GM19239 (cell line): ENCODE measurements around the genes SLIRP and STON2.

DNA sequence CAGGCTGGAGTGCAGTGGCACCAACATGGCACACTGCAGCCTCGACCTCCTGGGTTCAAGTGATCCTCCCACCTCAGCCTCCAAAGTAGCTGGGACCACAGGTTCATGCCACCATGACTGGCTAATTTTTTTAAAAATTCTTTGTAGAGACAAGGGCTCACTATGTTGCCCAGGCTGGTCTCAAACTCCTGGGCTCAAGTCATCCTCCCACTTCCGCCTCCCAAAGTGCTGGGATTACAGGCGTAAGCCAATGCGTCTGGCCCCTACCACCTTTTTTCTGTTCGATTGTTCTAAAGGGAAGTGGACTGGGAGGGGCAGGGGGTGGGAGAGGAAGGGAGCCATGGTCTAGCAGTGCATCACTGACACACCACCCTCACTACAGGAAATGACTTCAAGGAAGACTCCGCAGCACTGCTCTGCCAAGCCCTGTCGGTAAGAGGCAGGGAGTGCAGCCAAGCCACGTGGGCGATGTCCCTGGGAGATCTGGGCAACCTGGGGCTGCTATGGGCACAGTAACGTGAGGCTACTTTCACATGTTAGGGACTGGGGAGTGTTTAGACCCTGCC lies 17.9 kb downstream of the LRRC74A start:
- RRBS: no CpG with 5 or more reads among the region's 10 CpGs

GRCh38 chr14:76920442-76921107 lies 94.4 kb downstream of the LRRC74A start:
- RRBS: 77% methylated on average over 6 of the region's 11 CpGs

GRCh38 chr14:76924400-76925118 lies 98.4 kb downstream of the LRRC74A start:
- RRBS: 84% methylated on average over 2 of the region's 15 CpGs

- RRBS: no CpG with 5 or more reads among the region's 8 CpGs
Observed at GRCh38 chr14:76930056-76930440, 98.5 kb downstream of the IRF2BPL start.

GRCh38 chr14:77041895-77042597 lies 13.5 kb upstream of the IRF2BPL start:
- RRBS: no CpG with 5 or more reads among the region's 13 CpGs

GRCh38 chr14:77051128-77051688 lies 22.7 kb upstream of the IRF2BPL start:
- RRBS: no CpG with 5 or more reads among the region's 14 CpGs

DNA sequence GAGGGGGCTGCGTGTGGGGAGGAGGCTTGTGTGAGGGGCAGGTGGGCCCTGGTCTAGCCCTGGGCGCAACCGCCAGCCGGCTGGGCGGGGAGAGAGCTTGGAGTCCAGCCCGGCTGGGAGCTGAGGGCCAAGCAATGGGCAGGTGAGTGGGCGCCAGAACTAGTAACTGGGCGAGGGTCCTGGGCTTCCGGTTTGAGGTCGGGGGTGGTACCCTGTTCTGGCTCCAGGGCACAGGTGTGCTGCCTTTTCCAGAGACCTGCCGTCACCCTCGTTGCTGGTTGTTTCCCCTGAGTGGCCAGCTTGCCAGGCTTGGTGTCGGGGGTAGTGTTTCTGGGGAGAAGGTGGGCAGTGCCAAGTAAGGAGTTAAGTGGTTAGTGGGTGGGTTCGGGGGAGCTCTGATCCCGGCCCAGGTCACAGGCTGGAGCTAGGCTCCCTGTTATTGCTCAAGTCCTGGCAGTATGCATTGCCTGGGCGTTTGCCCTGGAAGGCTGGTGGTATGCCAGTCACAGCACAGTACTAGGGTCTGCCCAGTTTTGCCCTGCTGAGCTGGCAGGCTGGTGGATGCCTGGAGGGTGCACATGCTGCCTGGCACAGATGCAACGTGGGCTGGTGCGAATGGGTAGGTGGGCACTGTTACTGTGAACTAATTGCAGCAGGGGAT lies 656 bp downstream of the CIPC start:
- RRBS: 4% methylated on average over 3 of the region's 18 CpGs

DNA sequence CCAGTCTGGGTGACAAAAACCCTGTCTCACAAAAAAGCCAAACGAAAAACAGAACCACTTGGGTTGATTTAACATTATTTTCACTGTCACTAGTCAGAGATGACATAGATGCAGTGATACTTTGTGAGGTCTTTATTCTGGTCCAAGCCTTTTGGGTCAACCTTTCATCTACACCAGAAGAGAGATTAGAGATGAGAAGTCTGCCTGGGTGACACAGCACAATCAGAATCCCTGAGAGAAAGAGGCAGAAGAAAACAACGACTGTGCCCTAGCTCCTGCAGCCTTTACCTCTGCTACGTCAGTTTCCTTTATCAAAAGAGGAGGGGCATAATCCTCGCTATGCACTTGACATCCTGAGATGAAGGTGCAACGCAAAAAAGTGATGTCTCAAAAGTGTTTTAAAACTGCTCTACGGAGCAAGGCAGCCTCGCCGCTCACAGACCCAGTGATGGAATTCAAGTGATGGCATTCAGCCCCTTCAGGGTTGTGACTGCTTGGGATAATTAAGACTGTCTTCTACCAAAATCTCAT lies 21.7 kb downstream of the CIPC start:
- RRBS: no CpG with 5 or more reads among the region's 8 CpGs

DNA sequence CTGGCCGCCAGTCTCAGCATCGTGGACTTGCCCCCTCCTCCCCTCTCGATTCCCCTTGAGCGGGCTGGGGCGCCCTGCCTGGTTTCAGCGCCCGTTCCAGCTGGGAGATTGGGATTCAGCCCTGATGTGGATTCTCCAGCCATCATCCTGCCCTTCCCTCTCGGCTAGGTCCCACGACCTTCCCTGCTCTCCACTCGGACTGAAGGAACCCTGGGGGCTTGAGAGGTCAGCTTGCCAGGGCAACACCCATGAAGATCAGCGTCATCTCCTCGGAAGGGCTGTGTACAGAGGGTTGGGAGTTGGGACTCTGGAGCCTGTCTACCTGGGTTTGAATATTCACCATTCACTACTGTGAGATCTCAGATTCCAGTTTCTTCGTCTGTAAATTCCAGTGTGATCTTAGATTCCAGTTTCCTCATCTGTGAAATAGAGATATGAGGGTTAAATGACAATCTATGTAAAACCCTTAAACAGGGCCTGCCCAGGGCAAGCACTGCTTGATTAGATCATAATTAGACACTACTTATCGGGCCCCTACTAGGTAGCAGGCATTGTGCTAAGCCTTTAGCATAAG lies 364 bp upstream of the ZDHHC22 start:
- RRBS: no CpG with 5 or more reads among the region's 14 CpGs

GRCh38 chr14:77657098-77657748 lies 40.8 kb upstream of the SPTLC2 start:
- RRBS: no CpG with 5 or more reads among the region's 9 CpGs

DNA sequence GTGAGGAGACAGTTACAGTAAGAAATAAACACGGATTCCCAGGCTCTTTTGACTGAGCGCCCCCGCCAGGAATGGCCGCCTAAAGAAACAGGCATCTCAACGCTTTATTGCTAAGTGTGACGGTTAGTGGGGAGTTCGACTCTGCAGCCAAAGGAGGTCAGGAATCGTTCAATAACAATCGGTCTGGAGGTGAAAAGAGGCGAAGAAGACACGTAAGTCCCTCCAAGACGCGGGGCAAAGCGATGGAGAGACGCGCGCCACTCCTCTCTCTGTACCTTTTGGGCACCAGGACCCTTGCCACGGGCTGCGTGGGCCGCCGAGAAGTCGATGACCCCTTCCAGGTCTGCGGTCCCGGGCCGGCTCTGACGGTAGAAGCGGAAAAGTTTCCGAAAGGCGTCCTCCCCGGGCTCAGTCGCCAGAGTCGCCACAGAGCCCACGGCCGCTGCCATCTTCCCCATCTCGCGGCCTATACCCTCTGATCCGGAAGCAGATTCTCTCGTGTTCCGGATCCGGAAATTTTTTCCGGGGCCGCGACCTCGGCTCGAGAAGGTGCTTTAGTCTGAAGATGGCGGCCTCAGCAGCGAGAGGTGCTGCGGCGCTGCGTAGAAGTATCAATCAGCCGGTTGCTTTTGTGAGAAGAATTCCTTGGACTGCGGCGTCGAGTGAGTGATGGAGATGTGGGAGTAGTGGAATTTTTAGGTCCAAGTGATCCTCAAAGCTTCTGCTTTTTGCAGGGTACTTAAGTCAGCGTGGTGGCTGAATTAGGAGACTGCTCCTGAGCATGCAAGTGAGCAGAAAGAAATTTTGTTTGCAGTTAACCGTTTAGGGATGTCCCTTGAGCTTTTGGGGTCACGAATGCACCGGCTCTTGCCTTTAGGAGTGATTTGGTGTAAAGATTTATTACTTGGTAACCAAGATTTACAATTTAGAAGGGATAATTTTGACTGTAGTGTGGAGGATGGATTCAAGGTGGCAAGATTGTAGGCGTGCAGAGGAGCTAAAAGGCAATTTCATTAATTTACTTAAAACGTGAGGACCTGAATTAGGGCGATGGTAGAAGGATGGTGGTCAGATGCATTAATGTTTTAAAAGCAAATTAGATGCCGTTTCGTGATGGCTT lies at the start of gene SLIRP:
SLIRP (plus strand) TSS at position 557 of the 1,120 bp plus-strand sequence.
- RRBS: under 1% methylated on average over 16 of the region's 63 CpGs

- RRBS: no CpG with 5 or more reads among the region's 8 CpGs
Observed at GRCh38 chr14:77979599-77980100, 179.7 kb downstream of the ADCK1 start.

DNA sequence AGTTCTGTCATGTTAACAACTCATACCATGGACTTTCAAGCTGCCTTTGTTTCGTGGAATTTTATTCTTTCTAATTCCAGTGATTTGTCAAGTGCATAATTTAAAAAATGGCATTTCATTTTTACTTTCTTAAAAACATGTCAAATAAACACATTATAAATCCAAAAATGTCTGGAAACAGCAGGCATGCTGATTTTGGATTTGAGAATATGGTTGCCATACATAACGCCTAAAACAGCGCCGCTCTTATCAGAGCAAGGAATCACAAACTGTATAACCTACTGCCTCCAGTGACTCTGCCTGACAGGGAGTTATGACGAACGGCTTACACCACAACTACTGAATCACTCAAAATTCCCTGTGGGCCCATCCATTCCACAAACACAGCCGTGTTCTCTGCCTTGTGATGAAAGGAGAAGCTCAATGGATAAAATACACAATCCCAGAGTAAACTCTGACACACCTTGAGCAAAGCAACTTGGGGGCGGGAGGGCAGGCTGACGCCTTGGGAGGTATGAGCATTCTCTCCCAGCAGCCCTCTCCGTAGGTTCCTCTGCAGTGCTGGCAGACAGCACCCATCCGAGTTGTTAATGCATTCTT lies 4.3 kb upstream of the DIO2 start:
- RRBS: no CpG with 5 or more reads among the region's 11 CpGs

GRCh38 chr14:81398108-81398567 lies 2.0 kb downstream of the STON2 start:
- RRBS: no CpG with 5 or more reads among the region's 5 CpGs

DNA sequence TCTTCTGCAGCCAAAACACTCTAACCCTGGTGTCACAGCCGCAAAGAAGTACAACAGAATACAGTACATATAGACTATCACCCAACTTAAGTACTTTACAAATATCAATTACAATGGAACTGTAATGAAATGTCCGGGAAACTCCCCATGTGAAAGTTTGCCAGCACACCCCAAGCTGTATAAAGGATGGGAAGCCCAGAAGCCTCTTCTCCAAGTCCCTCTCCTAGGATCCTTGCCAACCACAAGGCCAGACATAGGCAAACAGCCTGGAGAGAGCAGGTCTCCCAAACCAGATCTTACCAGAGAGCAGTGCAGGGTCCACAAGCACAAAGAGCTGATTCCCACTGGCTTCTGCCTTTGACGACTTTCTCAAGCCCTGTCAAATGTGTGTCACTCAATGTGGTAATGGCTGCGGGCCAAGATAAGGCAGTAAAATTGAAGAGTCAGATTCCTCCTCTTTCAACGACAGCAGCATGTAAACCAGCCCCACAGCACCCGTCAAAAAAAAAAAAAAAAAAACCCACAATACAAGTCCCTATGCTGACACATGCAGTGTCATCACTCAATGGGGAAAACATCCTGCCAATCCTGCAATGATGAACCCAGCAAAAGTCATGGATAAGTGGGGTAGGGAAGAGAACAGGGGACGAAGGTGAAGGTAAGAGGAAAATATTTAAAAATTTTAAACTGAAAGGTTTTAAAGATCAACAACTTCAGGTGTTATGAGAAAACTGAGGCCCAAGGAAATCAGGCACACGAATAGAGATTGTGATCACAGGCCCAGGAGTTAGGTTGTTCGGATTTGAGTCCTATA lies at the start of gene STON2:
STON2 (minus strand) TSS at position 346 of the 814 bp plus-strand sequence.
- RRBS: no CpG with 5 or more reads among the region's 9 CpGs

DNA sequence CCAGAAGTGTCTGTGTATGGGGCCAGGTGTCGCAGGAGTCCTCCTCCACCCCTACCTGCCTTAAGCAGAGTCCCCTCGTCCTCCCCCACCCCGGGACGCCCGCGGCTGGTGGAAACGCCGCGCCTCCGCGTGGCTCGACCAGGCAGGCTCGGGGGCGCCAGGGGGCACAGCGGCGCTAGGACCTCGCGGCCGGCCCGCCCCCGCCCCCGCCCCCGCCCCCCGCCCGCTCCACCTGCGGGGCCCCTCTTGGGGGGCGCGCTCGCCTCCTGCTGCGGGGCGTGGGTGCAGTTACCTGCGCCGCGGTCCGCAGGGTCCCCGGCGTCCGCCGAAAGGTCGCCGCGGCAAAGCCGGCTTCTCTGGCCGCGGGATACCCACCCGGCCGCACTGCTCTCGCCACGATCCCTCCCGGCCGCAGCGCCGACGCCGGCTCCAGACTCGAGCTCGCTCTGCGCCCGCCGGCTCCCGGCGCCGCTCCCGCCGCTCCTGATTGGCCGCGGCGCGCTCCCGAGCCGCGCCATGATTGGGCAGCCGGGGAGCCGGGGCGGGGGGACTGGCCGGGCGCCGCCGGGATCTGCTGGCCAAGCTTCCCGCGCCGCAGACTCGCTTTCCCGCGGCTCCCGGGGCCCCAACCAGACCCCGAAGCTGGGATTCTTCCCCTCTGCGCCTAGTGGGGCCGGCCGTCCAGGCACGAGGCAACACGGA lies 36.1 kb upstream of the STON2 start:
- RRBS: 1% methylated on average over 24 of the region's 92 CpGs

DNA sequence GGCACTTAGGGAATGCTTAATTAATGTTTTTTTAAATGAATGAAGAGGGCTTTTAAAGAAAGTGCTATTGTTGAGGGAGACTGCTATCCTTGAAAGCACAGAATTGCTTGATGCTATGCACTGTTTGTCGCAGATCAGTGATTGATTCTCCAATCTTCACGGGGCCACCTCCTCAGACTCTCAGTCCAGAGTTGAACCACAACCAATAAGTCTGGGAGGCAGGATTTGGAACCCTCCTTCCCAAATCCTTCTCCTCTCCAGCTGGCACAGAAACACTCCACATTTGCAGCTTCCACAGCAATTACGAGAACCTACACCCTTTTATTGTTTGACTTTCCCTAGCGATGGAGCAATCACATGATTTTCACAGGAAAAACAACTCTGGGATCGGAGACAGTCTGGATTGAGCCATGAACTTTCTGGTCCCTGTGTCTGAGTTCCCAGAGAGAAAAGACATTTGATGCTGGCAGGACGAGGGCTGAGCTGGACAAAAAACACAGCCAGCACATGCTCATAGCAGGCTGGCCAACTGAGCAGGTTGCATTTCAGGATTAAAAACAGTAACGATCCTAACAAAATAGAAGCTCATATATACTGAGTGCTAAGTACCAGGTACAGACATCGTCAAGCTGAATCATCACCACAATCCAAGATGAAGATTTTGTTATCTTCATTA lies 49.0 kb upstream of the STON2 start:
- RRBS: no CpG with 5 or more reads among the region's 8 CpGs

DNA sequence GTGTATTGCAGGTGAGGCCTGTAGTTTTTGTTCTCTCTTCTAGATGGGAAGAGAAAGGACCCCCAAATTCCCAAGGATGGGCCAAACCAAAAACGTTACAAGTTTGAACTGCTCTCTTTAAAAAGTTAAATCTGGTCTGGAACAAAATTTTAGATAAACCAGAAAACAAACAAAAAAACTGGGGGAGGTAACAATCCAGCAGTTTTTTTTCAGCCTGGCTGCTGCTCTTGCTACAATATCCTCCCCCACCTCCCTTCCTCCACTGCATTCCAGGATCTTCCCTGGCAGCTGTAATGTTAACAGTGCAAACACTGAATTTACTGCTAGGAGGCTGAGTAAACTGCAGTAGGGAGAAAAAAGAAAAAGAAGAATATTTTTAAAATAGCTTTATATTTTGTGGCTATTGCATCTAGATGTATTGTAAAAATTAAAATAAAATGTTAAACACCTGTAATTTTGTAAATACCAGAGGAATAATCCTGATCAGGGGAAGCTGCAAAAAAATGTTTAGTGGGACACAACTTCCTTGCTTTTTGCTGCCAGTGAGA lies 16.3 kb downstream of the SEL1L start:
- RRBS: no CpG with 5 or more reads among the region's 1 CpG

GRCh38 chr14:81523348-81523547 lies 10.4 kb downstream of the SEL1L start:
- RRBS: no CpG with 5 or more reads among the region's 2 CpGs

GRCh38 chr14:83556583-83556828 lies 1973.4 kb upstream of the FLRT2 start:
- RRBS: no CpG with 5 or more reads among the region's 3 CpGs